Heart left ventricle (tissue), 7 donors: ENCODE measurements around a stretch of chr4.

GRCh38 chr4:152102420-152103074, 341.7 kb upstream of the GATB start:
- PRO-cap, 6 experiments: no peak in any of the 6 experiments
- RAMPAGE, long total RNA, 2 experiments: no peak in any of the 2 experiments
- RRBS: no CpG with 5 or more reads among the region's 6 CpGs

DNA sequence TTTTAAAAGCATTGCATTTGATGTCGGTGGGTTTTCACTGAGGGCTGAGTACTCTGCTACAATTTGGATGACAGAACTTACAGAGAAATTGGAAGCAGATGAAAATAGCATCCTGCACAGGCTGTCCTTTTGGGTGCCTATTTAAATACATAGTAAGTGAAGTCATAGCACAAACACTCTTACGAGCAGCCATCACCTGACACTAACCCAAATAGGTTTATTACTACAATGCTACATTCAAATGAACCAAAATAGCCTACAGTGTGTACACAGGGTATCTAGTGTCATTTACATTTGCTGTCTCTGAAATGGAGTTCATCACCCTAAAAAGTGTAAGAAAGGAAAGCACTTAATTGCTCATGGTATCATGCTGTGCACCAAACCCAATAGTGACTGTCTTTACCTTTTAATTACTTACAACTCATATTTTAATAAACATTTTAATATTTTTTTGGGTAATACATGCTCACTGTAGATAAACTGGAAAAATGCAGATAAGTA, 11.5 kb upstream of the TMEM154 start:
- PRO-cap, 6 experiments: peak in 2 of 6 experiments; most common plus-strand start position 249 of the sequence (in 2); most common minus-strand start position 55 of the sequence (in 1)
- RAMPAGE, long total RNA, 2 experiments: no peak in any of the 2 experiments
- RRBS: no CpG with 5 or more reads among the region's 2 CpGs

- PRO-cap, 6 experiments: peak in 1 of 6 experiments; most common plus-strand start chr4:152697113 (in 1); most common minus-strand start chr4:152696850 (in 1)
- RAMPAGE, long total RNA, 2 experiments: no peak in any of the 2 experiments
- RRBS: no CpG with 5 or more reads among the region's 6 CpGs
Observed at GRCh38 chr4:152696550-152697509, 17.0 kb upstream of the TMEM154 start.

- PRO-cap, 6 experiments: no peak in any of the 6 experiments
- RAMPAGE, long total RNA, 2 experiments: no peak in any of the 2 experiments
- RRBS: no CpG with 5 or more reads among the region's 6 CpGs
Observed at GRCh38 chr4:153189400-153189910, 14.8 kb upstream of the TRIM2 start.

DNA sequence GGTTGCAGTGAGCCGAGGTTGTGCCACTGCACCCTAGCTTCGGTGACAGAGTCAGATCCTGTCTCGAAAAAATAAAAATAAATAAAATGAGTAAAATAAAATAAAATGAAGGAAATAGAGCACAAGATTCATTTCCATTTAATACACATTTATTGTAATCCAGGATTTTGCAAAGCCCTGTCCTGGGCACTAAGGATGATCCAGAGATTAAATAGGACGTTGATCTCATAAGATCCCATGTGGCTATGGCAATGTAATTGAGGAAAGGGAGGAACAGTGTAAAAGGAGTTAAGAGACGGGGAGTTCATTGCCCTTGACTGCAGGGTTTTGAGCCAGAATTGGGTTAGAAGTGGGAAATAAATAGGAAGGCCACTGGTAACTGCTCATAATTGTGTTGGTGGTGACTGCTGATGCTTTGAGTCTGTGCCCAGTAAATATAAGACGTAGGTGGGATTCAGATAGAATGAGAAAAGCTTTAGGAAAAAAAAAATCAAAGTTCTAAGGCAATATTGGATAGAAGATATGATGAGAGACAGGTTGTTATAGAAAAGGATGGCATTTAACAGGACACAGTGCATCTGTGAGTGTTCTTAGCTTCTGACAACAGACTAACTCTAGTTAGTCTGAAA, 15.7 kb downstream of the TRIM2 start:
- PRO-cap, 6 experiments: no peak in any of the 6 experiments
- RAMPAGE, long total RNA, 2 experiments: no peak in any of the 2 experiments
- RRBS: no CpG with 5 or more reads among the region's 6 CpGs

DNA sequence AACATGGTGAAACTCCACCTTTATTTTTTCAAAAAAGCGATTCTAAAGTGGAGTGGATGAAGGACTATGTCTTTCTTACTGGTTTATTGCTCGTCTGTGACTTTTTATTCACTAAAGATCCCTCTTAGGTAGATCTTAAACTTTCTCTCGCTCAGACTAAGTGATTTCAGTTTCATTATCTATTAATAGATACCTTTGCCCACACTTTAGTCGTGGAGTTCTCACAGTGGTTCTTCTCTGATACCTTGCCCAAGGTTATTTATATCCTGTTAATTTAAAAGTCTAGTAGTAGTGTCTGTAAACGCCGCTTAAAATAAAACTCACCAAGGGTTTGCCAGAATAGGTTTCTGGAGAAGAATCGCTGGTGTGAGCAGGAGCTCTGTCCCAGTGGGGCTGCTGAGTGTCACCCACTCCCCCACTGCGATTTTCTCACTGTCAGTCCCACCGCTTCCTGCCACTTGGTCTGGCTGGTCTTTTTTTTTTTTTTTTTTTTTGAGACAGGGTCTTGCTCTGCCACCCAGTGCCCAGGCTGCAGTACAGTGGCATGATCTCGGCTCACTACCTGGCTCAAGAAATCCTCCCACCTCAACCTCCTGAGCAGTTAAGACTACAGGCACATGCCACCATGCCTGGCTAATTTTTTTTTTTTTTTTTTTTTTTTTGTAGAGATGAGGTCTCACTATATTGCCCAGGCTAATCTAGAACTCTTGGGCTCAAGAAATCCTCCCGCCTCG, 26.8 kb upstream of the TMEM131L start:
- PRO-cap, 6 experiments: no peak in any of the 6 experiments
- RAMPAGE, long total RNA, 2 experiments: no peak in any of the 2 experiments
- RRBS: no CpG with 5 or more reads among the region's 12 CpGs

GRCh38 chr4:153465544-153466262, 457 bp upstream of the TMEM131L start:
- PRO-cap, 6 experiments: peak in 6 of 6 experiments; most common plus-strand start chr4:153465851 (in 1); most common minus-strand start chr4:153466205 (in 3)
- RAMPAGE, long total RNA, 2 experiments: no peak in any of the 2 experiments
- RRBS: 2% methylated on average over 30 of the region's 59 CpGs

DNA sequence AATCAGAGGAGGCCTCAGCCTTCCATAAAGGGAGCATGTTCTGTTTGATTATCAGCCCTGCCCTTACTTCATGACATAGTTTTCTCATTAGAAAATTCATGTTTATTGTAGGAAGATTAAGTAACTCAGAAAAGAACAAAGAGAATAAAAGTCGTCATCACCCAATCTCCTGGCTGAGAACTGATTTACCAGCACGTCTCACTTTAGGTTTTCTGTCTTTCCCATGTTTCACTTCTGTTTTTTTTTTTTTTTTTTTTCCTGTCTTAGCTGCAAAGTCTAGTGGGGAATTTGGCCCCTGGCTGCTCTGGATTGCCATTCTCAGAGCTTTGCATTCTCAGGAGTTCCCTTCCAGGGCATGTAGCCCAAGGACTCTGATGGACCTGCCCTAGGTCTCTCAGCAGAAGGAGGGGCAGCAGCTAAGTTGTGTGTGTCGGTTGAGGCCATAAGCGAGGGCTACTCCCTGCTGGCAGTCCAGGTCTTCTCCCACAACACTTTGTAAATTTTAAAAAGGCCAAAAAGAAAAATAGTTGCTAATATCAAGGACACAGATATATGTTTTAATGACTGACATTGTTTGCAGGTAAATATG, 57.8 kb downstream of the TMEM131L start:
- PRO-cap, 6 experiments: no peak in any of the 6 experiments
- RAMPAGE, long total RNA, 2 experiments: no peak in any of the 2 experiments
- RRBS: no CpG with 5 or more reads among the region's 4 CpGs

DNA sequence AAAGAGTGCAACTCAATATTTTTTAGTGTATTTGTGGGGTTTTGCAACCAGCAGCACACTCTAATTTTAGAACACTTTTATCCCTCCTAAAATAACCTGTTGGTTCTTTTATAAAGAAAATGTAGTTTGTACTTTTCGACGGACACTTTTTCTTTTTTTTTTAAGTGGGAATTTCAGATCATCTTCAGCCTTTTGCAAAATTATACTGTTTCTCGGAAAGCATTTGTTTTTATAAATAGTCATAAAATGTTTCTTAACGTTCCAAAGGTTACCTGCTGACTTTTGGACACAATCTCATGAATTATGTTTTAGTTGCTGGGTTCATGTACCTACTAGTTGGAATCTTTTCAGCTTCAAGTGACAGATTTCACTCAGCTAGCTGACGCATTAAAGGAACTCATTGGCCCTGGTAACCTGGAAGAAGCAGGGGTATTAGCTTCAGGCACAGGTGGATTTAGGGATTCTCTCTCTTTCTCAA, 66.4 kb downstream of the TMEM131L start:
- PRO-cap, 6 experiments: no peak in any of the 6 experiments
- RAMPAGE, long total RNA, 2 experiments: no peak in any of the 2 experiments
- RRBS: no CpG with 5 or more reads among the region's 5 CpGs

- PRO-cap, 6 experiments: no peak in any of the 6 experiments
- RAMPAGE, long total RNA, 2 experiments: no peak in any of the 2 experiments
- RRBS: no CpG with 5 or more reads among the region's 15 CpGs
Observed at GRCh38 chr4:153539542-153540194, 73.5 kb downstream of the TMEM131L start.

DNA sequence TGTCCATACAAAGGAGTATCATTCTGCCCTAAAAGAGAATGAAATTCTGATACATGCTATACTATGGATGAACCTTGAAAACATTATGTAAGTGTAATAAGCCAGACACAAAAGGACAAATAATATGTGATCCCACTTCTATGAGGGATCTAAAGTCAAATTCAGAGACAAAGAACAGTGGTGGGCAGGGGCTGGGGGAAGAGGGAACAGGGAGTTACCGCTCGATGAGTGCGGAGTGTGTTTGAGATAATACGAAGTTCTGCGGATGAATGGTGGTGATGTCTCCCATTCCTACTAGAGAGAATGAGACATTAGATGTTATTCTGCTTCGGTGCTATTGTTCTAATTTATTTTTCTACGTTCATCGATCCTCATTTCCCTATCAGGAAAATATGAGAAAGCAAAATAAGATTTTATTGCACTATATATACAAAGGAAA, 46.0 kb upstream of the TLR2 start:
- PRO-cap, 6 experiments: no peak in any of the 6 experiments
- RAMPAGE, long total RNA, 2 experiments: no peak in any of the 2 experiments
- RRBS: no CpG with 5 or more reads among the region's 8 CpGs

DNA sequence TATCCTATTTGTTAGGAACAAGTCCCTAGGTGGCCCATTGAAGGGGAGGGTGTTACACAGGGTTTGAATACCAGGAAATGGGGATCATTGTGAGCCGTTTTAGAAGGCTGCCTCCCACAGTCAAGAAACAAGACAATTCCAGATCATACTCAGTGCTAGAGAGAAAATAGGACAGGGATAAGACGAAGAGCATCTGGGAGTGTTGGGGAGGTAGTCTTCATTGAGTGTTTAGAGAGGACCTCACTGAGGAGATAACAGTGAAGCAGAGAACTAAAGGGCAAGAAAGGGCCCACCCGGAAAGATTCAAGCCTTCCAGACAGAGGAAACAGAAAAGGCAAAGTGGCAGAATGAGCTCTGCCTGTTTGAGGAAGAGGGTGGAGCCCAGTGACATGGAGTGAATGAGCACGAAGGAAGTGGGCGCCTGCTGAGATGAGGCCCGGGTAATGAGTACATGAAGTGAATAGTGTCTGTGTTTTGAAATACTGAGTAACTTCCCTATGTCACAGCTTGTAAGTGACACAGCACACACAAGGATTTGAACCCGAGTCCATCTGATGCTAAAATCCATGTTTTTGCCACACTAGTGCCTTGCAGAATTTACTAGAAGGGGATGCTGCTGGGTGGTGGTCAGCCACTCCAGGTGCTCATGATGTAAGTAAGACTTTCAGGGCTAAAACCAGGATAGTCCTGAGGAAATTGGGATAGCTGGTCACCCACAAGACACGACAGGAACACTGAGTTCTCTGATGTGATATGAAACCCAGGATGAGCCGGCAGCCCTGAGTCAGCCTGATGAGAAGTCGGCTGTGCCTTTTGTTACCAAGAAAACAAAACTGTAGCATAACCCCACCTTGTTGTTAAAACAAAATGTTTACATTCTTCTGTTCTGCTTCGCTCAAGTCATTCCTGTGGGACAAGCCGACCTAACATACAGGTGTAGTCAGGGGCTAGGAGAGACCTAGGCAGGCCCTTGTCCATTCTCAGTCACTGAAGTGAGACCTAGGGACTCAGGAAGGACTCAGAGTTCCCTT, 32.4 kb upstream of the TLR2 start:
- PRO-cap, 6 experiments: peak in 1 of 6 experiments; most common plus-strand start position 152 of the sequence (in 1); most common minus-strand start position 736 of the sequence (in 1)
- RAMPAGE, long total RNA, 2 experiments: no peak in any of the 2 experiments
- RRBS: 37% methylated on average over 1 of the region's 12 CpGs

DNA sequence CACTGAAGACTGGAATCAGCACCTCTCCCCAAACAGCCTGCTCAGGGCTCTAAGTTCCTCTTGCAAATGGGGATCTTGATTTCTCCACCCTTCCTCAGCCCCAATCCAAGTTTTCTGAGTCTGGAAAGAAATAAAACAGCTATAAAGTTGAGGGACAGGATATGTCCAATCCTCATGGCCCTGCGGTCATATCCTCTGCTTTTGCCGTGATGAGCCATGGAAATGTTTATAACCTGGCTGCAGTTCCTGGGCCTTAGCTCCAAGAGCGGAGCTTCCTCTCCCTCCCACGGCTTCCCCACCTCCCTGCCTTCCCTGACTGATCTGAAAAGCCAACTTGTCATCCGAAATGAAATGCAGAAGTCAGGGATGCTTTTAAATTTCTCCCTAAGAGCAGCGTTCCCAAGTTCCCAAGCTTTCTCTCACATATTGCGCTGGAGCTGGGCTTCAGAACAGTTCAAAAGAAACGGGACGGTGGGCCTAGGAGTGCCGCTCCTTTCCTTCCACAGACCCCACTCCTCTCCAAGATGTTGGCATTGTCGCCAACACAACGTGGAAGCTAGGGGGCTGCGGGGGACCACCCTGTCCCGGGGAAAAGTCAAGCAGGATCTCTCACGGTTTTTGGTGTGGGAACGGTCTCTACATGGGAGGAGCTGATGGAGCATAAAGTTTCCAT, 221.6 kb upstream of the SFRP2 start:
- PRO-cap, 6 experiments: no peak in any of the 6 experiments
- RAMPAGE, long total RNA, 2 experiments: no peak in any of the 2 experiments
- RRBS: no CpG with 5 or more reads among the region's 16 CpGs

- PRO-cap, 6 experiments: no peak in any of the 6 experiments
- RAMPAGE, long total RNA, 2 experiments: no peak in any of the 2 experiments
- RRBS: no CpG with 5 or more reads among the region's 20 CpGs
Observed at GRCh38 chr4:154023527-154024084, 234.7 kb upstream of the SFRP2 start.

DNA sequence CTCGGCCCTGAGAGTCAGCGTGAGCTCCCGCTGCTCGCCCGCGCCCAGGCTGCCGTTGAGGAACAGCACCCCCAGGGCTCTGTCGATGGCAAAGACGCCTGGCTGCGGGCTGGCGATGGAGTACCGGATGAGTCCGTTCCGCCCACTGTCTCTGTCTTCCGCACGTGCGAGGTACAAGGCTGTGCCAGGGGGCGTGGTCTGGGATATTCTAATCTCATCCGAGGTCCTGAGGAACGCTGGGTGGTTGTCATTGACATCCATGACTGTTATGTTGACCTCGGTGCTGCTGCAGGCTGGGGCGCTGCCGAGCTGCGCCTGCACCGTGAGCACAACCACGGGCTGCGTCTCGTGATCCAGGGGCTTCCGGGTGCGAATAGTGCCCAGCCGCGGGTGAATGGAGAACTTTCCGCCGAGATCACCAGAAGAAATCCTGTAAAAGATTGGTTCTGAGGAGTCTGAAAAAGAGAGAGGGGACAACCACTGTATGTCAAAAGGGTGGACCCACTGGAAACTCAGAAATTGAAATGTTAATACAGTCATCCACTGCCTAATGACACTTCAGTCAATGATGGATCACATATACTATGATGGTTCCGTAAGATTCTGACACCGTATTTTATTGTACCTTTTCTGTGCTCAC, 158.4 kb downstream of the DCHS2 start:
- PRO-cap, 6 experiments: no peak in any of the 6 experiments
- RAMPAGE, long total RNA, 2 experiments: no peak in any of the 2 experiments
- RRBS: no CpG with 5 or more reads among the region's 36 CpGs

- PRO-cap, 6 experiments: no peak in any of the 6 experiments
- RAMPAGE, long total RNA, 2 experiments: no peak in any of the 2 experiments
- RRBS: no CpG with 5 or more reads among the region's 3 CpGs
Observed at GRCh38 chr4:154535306-154536233, 14.6 kb downstream of the PLRG1 start.

DNA sequence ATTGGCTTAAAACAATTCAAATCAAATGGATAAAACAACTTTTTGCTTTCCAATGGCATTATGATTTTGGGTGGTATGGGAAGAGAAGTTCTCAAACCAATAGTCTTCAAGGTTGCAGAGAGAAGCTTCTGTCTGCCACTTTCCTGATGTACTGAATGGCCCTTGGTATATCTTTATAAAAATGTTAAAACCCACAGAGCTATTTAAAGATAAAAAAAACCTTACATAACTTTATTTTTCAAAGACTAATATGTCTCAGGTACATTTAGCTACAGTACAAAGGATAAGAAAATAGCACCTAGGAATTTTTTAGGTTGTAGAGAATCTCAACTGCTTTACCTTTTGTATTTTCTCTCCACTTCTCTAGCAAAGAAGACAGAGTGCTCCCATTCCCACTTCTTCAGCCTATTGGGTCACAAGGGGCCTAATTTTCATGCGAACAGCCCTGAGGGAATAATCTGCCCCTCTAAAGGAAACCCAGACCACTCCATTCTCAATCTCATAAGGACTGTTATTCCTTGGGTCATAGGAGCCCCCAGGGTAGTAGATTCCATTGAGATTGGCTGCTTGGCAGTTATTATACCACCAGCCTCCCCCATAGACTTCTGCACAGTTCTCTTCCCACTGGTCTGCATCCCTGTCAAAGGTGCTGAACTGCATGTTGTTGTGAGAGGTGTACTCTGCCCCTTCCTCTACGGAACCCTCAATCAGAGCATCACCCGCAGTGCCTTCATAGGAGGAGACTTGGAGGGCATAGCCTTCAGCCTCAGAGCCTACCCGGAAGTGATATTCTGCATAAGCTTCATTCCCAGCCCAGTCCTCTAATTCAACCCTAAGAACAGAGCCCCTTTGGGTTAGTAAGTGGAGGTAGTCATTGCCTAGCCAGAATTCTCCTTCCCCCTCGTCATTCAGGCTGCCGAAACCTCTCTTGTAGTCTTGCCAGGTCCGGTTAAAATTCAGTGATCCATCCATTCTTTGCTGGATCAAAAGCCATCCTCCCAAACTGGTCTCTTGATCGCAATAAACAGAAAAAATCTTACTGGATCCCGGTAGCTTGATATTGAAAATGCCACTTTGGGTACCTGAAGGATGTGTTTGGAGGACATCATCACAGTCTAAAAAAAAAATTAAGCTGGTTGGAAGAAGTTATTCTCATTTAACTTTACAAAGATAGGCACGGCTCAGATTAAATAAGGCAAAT, 6.4 kb downstream of the FGA start:
- PRO-cap, 6 experiments: no peak in any of the 6 experiments
- RAMPAGE, long total RNA, 2 experiments: no peak in any of the 2 experiments
- RRBS: 92% methylated on average over 3 of the region's 10 CpGs

DNA sequence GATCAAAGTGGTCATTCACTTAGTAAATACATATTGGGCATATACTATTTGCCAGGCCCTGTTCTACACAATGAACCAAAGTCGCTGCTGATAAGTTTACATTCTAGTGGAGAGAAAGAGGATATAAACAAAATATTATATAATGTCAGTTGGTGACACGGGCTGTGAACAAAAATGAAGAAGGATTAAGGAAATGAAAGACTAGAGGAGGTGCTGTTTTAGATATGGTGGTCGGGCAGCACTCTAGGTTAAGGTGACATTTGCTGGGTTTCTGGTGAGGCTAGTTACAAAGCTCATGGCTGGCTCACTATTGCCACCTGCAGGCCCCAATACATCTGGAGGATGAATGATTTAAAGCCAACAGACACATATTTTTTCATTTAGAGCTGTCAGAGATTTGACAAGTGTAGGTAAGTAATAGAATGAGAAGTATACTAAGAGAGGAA, 6.2 kb upstream of the FGG start:
- PRO-cap, 6 experiments: no peak in any of the 6 experiments
- RAMPAGE, long total RNA, 2 experiments: no peak in any of the 2 experiments
- RRBS: no CpG with 5 or more reads among the region's 3 CpGs

DNA sequence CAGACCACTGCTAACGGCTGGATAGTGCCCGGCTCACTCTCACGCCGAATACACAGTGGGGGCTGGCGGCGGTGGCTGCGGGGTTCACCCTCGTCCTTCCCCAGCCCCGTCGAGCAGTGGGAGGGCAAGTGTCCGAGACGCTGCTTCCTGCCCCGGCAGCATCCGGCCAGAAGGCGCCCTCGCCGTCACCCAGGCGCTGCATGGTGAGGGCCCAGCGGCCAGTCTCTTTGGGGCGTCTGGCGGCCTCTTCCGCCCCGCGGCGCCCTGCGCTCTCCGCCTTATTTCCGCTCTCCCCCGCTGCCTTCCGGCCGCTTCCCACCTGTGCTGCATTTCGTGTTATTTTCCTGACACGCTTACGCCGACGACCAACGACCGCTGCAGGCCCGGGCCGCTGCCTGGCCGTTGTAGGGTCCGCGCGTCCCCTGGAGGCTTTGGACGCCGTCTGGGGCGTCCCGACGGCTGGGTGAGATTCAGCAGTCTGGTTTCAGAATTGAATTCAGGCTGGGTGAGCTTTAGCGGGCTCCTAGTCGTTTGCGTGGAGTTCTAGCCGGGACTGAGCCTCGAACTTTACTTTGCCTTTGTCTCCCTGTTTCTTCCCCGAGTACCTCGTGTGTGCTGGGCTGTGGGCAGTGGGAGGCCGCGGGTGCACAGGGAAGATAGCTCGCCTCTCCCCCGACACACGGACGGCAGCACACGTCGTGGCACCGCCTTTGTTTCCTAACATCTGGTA, 563 bp downstream of the RBM46 start:
- PRO-cap, 6 experiments: no peak in any of the 6 experiments
- RAMPAGE, long total RNA, 2 experiments: no peak in any of the 2 experiments
- RRBS: 29% methylated on average over 12 of the region's 65 CpGs

- PRO-cap, 6 experiments: no peak in any of the 6 experiments
- RAMPAGE, long total RNA, 2 experiments: no peak in any of the 2 experiments
- RRBS: no CpG with 5 or more reads among the region's 3 CpGs
Observed at GRCh38 chr4:155304408-155305284, 72.1 kb downstream of the MAP9 start.